Fibroblast of villous mesenchyme (primary cell): ENCODE measurements around a stretch of chr22.

- CAGE, long polyA plus RNA, result no peak
These were observed 41.2 kb downstream of the TRMU start for GRCh38 chr22:46376769-46377122.

DNA sequence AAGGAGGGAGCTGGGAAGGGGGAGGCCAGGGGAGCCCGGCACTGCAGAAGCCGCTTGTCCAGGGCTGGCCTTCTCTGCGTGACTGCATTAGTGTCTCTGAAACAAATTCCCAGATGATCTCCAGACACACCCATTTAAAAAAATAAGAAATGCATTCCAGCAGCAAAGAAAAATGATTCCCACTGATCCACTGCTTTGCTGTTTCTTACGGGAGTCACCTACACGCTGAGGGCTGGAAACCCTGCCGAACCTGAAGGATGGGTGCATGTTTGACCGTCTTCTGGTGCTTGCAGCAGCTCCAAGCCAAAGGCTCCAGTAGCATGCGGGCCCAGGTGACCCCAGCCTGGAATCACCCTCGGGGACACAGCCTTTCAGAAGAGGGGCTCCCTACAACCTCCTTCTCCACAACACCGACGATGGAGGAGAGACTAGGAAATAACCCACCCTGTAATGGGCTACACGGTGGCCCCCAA lies 86.1 kb downstream of the CELSR1 start:
- CAGE, long polyA plus RNA, result no peak

- CAGE, long polyA plus RNA, result no peak
These were observed 84.3 kb downstream of the CELSR1 start for GRCh38 chr22:46453056-46453495.

DNA sequence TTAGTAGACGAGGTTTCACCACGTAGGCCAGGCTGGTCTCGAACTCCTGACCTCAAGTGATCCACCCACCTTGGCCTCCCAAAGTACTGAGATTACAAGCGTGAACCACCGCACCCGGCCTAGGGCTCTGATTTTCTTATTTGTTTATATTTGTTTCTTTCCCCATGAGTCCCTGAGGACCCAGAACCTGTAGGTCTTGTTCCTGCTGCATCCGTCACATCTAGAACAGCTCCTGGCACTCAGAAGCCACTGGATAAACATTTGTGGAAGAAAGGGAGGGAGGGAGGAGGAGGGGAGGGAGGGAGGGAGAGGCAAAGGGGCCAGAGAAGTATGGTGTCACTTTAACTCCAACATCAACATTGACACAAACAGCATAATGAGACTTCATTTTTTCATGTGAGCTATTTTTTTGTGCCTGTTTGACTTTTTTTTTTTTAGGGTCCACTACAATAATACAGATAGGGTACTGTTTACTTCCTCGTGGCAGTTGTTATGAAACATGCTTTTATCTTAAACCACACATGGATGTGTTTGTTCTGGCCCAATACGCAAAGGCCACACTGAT lies 67.6 kb downstream of the CELSR1 start:
- CAGE, long polyA plus RNA, result no peak

DNA sequence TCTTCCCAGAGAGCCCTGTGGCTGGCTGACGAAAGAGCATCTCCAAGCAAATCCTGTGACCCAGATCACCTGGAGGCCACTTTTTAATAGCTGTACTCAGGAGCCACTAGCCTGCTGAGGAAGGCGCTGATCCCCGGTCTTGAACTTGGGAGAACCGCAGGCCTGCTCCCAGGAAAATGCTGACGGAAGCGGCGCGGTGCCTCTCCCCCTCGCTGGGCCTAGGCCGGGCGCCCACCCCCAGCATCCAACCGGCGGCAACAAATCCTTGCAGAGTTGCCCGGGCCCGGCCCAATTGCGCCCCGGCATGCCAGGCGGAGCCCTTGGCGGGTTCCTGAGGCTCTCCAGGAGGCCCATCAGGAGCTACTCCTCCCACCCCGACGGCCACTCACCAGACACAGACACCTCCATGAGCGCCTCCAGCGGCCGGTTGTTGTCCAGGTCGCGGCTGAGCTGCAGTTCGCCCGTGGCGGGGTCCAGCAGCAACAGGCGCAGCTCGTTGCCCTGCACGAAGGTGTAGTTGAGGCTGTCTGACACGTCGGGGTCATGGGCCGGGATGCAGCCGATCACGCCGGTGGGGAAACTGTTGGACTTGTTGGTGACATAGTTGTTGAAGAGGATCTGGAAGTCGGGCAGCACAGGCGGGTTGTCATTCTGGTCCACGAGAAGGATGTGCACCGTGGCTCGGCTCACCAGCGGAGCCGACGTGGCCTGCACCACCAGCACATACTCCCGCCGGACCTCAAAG lies 4.0 kb downstream of the CELSR1 start:
- CAGE, long polyA plus RNA, result no peak

DNA sequence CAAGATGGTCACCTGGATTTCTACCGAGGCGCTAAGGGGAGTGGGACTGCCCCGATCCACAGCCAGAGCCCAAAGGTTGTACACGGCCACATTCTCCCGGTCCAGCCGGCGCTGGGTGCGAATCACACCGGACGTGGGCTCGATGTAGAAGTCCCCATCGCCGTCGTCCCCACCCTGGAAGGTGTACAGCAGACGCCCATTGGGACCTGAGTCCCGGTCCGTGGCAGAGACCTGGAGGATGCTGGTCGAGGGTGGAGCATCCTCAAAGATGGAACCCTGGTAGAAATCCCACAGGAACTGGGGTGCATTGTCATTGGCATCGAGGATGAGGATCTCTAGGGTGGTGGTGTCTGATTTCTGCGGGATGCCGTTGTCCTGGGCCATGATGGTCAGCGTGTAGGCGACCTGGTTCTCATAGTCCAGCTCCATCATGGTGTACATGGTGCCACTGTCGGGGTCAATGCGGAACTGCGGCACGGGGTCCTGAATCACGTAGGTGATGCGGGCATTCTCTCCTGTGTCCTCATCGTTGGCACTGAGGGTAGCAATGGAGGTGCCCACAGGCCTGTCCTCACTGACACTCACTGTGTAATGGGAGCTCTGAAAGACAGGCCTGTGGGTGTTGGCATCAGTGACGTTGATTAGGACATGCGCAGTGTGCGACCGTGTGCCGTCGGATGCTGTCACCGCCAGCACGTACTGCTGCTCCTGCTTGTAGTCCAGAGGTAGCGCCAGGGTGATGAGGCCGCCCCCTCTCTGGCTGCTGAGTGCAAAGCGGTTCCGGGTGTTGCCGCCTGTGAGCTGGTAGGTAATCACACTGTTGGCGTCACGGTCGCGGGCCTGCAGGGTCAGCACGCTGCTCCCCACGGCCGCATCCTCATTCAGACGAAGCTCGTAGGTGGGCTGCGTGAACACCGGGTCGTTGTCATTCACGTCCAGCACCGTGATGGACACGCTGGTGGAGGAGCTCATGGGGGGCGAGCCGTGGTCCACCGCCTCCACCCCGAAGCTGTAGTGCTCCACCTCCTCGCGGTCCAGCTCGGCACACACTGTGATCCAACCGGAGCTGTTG lies 2.9 kb downstream of the CELSR1 start:
- CAGE, long polyA plus RNA, result no peak

- CAGE, long polyA plus RNA, result no peak
These were observed 991 bp downstream of the CELSR1 start for GRCh38 chr22:46536414-46536843.

DNA sequence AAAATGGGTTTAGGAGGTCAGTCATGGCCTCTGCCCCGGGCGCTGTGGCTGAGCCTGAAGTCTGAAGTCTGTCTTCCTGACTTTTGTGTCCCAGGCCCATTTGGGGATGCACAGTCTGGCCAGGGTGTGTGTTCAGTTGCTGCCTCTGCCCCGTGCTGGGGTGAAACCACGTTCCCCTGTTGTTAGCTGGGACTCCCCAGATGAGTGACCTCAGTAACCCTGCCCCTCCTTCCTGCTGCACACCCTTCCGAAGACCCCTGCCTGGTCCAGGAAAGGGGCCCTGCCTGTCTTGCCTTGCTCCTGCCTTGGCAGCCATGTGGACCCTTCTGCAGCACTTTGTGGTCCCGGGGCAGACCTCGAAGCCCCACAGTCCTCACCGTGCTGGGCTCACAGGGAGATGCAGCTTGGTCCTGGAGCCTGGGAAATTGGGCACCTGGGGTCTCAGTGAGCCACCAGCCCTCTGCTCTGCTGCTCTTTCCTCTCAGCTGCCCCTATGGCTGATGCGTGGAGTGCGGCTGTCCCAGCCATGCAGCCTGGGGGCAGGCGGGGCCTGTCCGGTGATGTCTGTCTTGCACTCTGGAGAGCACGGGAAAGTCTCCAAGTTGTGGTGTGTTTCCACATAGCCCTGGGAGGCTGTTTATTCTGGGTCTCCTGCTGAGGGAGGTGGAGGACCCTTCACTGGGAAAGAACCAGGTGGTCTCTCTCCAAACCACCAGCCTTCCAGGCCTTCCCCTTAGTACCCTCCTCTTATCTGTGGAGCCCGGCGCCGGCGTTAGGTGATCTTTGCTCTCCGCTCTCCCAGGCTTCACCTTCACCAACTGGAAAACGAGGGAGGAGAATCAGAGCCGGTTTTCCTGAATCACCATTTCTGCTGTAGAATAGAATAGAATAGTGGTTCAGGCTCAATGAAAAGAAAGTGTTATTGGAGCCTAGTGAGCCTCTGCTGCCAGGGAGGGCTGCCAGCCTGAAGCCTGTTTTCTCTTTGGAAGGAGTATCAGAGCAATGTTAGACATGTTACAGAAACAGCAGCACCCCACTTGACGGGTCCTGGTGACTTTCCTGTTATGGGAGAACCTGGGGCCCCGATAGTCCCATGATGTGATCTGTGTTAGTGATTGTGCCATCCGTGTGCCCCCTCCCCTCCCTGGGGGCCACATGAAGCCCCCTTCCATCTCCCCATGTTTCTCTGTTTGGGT lies 41.3 kb upstream of the GRAMD4 start:
- CAGE, long polyA plus RNA, result no peak

- CAGE, long polyA plus RNA, result no peak
These were observed 31.6 kb upstream of the GRAMD4 start for GRCh38 chr22:46588242-46589238.

- CAGE, long polyA plus RNA, result no peak
These were observed 22.0 kb upstream of the GRAMD4 start for GRCh38 chr22:46598076-46598619.

- CAGE, long polyA plus RNA, result no peak
These were observed 18.6 kb downstream of the GRAMD4 start for GRCh38 chr22:46638704-46639239.

DNA sequence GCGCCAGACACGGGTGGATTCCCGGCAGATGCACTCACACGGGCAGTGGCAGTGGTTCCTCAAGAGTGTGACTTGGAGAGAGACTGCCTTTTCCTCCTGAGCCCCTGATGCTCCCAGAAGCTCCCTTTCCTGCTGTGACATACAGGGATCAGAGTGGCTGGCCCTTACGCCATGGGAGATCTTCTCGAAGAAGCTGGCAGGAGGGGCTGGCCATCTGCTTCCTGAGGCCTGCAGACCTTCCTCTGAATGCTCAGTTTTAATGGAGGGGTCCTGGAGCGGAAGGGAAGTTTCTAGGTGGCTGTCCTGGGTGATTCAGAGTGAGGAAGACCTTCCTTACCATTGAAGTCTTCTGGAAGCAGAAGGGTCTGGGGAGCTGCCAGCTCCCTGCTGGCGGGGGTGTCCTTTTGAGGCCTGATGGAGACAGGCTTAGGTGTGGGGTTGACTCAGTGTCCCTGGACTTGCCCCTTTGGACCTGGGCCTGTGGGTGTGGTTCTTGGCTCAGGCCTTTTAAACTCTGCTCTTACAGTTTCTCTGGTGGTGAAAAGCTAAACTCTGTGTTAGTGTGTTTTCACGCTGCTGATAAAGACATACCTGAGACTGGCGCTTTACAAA lies 26.1 kb downstream of the GRAMD4 start:
- CAGE, long polyA plus RNA, result no peak

DNA sequence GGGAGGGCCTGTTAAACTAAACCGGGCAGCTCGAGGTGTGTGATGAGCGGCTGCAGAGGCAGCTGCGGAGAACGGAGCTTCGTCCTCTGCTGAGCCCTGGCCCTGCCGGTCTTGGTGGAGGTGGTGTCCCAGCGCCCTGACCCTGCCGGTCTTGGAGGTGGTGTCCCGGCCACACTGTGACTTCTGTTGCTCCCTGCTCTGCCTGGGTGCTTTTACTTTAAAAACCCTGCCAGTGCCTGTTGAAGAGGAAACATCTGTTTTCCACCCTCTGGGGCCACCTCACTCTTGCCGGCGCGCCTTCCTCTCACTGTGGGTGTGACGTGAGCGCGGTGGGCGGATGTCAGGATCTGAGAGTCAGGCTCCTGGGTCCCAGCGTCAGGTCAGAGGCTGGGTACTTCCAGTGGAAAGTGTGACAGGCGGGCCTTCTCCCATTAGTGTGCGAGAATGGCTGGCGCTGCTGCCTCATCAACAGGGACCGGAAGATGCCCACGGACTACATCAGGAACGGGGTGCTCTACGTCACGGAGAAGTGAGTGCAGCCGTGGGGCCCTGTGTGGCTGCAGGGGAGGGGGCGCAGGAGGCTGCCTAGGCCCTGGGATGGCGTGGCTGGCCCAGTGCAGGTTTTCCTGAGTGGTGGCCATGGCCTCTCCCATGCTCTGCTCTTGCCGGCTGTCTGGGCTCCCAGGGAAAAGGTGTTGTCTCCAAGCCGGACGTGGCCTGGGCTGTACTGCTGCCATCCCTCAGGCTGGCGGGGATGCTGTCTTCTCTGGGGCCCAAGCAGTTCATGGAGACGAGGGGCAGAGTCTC lies 54.2 kb downstream of the GRAMD4 start:
- CAGE, long polyA plus RNA, result no peak

DNA sequence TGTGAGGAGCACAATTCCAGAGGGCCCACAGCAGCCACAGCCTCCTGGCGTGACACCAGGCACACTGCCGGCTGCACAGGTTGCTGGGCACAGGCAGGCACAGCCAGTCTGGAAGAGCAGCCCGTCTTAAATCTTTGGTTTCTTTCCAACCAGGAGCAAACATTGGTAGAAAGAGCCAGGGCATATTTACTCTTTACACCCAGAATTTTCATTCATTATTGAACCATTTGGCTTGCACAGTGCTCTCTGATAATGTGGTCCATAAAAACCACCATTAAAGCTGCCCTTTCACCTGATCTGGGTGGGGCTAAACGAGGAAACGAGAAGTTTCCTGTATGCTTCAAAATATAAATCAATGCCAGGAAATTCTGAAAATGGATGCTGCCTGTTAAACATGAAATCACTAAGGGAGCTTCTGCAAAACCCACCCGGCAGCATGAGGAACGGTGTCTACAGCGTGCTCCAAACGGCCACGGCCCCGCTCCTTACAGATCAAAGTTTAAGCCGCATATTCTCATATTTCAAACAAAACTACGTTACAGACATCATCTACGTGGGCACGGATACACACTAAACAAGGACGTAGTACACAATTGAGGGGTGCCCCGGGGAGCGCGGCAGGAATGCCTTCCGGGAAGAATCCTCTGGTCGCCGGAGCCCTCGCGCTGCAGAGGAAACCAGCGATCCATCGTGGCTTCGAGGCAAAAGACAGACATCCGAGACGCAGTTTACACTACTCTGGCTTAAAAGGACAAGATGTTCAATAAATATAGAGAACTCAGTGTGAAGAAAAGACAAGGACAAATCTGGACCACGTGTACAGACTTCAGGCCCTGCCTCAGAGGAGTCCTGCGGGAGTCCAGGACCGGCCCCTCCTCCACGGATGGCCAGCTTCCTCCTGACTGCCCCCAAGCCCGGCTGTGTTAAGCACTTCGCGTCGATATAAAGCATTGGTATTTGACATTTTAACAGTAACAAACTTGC lies 52.3 kb downstream of the CERK start:
- CAGE, long polyA plus RNA, result no peak

DNA sequence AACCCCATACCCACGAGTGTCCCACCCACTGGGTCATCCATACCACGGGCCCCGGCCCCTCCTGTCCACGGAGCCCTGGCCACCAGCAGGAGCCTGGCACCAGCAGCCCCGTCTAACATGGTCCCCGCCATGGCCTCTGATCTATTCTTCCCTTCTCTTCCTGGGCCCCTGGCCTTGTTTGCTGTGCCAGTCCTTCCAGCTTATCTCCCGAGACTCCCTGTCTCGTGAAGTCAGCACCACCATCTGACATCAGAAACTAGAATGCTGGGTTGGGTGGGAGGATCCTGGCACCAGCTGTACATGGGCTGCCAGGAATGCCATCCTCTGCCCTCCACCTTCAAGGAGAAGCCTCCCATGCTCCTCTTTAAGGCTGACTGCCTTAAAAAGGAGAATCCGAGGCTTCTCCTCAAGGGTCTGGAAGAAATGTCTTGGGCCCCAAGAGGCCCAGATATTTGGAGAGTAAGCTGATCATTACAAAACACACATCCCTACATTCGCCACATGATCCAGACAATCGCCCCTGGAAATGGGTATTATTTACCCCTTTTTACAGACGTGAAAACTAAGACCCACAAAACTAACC lies 3.4 kb upstream of the CERK start:
- CAGE, long polyA plus RNA, result no peak

- CAGE, long polyA plus RNA, result no peak
These were observed 173.1 kb downstream of the TBC1D22A start for GRCh38 chr22:46935376-46936167.

- CAGE, long polyA plus RNA, result no peak
These were observed 281.9 kb downstream of the TBC1D22A start for GRCh38 chr22:47044309-47044862.

GRCh38 chr22:47154451-47155327 lies 392.2 kb downstream of the TBC1D22A start:
- CAGE, long polyA plus RNA, result no peak

GRCh38 chr22:47328874-47329561 lies 566.6 kb downstream of the TBC1D22A start:
- CAGE, long polyA plus RNA, result no peak

DNA sequence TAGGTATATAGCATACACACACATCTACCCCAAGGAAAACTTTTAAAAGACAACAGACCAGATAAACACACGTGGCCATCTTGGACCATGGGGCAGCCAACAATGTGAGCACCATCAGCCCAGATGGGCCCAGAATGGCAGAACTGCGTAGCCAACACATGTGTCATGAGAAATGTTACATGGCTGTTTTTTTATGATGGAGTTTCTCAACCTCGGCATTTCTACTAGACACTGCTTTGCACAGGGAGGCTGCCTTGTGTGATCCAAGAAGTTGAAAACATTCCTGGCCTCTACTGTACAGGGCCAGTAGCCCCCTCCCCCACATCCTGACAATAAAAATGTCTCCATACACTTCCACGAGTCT lies 263.8 kb upstream of the TAFA5 start:
- CAGE, long polyA plus RNA, result no peak